ENCODE measurements around the gene NSRP1.

GRCh38 chr17:28598197-28598832 lies 510 bp downstream of the SPAG5 start:
- PRO-cap, result no peak
- RAMPAGE, long total RNA, 4 experiments, result no peak in any of the 4 experiments

GRCh38 chr17:28686477-28687294 lies 24.7 kb downstream of the SUPT6H start:
- PRO-cap, result no peak
- RAMPAGE, long total RNA, 4 experiments, result no peak in any of the 4 experiments

DNA sequence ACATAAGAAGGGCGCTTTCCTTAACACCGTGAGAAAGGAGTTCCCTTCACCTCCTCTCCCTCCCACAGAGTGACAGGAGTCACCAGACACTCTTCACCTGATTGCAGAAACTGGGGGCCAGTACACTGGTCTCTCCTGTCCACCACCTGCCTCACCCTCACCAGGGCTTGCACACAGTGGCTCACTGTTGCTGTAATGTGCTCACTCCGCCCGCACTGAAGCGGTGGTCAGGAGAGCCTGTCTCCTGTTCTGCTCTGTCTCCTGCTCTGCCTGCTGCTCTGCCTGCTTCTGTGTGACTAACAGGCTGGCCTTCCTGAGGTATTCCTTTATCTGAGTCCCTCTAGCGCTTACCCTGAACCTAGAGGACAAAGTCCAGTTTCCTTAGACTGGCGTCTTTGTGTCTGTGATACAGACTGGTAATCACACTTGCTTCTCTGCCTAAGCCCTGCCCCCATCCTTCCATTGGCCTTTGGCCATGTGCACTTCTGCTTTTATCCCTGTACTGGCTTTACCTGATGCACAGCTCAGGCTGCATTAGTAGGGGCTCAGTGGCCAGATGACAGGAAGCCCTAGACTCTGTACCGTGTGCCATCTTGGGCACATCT lies 13.4 kb downstream of the PROCA1 start:
- PRO-cap, result bidirectional peak, plus-strand start at position 534 of the sequence, minus-strand start at position 290 of the sequence
- RAMPAGE, long total RNA, 4 experiments, result no peak in any of the 4 experiments

DNA sequence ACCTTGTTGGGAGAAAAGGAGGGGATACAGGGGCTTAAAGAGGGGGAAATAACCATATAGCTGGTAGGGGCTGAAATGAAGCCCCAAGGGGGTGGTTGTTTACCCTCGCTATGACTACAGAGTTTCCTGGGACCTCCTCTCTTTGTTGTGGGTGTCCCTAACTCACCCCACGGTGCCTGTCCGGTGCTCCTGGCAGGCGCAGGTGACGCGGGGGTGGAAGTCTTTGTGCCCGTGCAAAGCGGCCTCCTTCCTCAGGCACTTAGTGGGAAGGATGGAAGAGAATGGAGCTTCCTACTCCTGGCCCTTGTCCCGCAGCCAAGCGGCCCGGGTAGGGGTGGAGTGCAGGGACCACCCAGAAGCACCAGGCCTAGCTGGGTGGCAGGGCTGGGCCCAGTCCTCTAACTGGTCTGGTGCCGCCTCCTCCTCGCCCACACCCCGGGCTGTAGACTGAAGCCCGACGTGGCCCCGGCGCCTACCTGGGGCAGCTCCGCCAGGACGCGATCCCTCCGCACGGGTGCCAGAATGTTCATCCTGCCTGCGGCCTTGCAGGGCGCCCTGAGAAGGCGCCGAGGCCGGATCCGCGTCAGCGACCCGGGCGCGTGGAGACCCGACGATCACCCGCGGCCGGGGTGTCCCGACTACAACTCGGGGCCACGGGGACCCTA lies 799 bp downstream of the RAB34 start:
- PRO-cap, result unidirectional peak, plus-strand start at position 548 of the sequence
- RAMPAGE, long total RNA, 4 experiments, result no peak in any of the 4 experiments

- PRO-cap, result no peak
- RAMPAGE, long total RNA, 4 experiments, result start-site peak on the minus strand in 1 of 4 experiments, at chr17:29099752-29099757 at its widest, 19 reads per replicate
Measured at GRCh38 chr17:29099505-29100112, 56.7 kb downstream of the PIPOX start.

- PRO-cap, result bidirectional peak, plus-strand start at chr17:29176869, minus-strand start at chr17:29176742; bidirectional peak, plus-strand start at chr17:29177133, minus-strand start at chr17:29177038
- RAMPAGE, long total RNA, 4 experiments, result start-site peak on the minus strand in 2 of 4 experiments, at chr17:29176723-29176791 at its widest, 33 to 37 reads per replicate
Measured at GRCh38 chr17:29176227-29177414, 3.6 kb downstream of the MYO18A start.

GRCh38 chr17:29179130-29179945 lies 860 bp downstream of the MYO18A start:
- PRO-cap, result bidirectional peak, plus-strand start at chr17:29179627, minus-strand start at chr17:29179313
- RAMPAGE, long total RNA, 4 experiments, result no peak in any of the 4 experiments

- PRO-cap, result no peak
- RAMPAGE, long total RNA, 4 experiments, result no peak in any of the 4 experiments
Measured at GRCh38 chr17:29279027-29279978, 14.6 kb downstream of the NUFIP2 start.

GRCh38 chr17:29286836-29288011 lies 6.7 kb downstream of the NUFIP2 start:
- PRO-cap, result no peak
- RAMPAGE, long total RNA, 4 experiments, result no peak in any of the 4 experiments

GRCh38 chr17:29495313-29495923 lies 71.4 kb downstream of the ABHD15 start:
- PRO-cap, result no peak
- RAMPAGE, long total RNA, 4 experiments, result start-site peak on the plus strand in 1 of 4 experiments, at chr17:29495563-29495664 at its widest, 28 reads per replicate

GRCh38 chr17:29563835-29564483 lies 2.9 kb downstream of the ABHD15 start:
- PRO-cap, result unidirectional peak, plus-strand start at chr17:29564084
- RAMPAGE, long total RNA, 4 experiments, result no peak in any of the 4 experiments

DNA sequence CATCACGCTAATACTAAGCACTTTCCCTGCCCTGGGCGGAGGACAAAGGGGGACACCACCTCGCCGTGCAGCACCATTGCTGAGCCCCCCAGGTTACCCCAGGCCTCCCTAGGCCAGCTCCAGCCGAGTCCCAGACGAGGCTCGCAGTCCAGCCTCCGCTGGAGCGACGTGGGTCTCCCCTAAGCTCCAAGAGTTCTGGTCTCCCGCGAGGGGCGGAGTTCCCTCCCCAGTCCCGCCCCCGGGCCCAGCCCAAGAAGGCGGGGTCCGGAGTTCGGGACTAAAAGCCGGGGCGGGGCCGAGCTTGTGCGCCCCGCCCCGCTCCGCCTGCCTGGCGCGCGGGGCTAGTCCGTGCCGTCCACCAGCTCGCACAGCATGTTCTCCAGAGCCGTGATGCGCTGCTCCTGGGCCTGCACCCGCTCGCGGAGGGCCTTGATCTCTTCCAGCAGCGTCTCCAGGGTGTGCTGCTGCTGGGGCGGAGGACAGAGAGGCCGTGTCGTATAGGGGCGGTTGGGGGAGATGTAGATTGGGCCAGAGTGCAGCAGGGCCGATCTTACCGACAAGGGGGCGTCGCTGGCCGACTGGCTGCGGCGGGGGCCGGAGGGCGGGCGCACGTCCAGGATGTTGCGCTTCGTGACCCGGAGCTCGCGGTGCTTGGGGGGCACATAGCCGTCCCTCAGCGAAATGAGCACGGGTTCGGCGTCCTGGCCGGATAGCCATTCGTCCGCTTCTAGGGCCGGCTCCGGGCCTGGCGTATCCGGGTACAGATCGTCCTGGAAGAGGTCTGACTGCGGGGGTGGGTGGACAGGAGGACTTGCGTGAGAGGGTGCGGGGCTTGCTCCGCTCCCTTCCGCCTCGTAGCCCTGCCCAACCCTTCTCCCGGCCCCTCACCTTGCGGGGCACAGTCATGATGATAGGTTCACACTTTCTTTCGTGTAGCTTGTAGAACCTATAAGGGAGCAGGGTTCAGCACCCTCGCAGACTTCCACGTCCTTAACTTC lies 7.0 kb downstream of the CORO6 start:
- PRO-cap, result bidirectional peak, plus-strand start at position 373 of the sequence, minus-strand start at position 168 of the sequence
- RAMPAGE, long total RNA, 4 experiments, result no peak in any of the 4 experiments

GRCh38 chr17:29617861-29618627 lies 4.7 kb downstream of the CORO6 start:
- PRO-cap, result unidirectional peak, minus-strand start at chr17:29618095
- RAMPAGE, long total RNA, 4 experiments, result no peak in any of the 4 experiments

DNA sequence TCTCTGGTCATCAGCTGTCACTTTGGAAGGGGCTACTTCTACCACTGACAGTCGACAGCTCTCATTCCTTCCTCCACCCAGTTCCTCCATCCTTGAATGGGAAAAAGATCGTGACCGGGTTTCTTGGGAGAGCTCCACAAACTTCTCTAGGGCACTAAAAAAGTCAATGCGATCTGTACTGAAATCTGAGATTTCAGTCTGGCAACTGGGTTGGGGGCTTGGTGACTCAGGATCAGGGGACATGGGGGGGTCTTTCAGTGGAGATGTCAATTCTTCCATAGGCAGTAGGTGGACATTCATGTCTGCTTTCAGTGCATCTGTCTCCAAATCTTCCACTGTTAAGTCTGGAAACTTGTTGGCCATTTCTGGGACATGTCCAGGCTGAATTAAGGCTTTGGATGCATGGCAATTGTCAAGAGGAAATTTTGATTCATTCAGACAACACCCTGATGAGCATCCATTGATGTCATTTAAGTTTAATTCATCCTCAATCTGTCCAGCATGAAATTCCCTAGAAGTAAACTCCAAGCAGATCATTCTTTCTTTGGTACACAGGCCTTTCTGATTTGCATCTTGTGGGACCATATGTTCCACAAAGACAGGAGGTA lies 13.4 kb upstream of the CORO6 start:
- PRO-cap, result no peak
- RAMPAGE, long total RNA, 4 experiments, result no peak in any of the 4 experiments

DNA sequence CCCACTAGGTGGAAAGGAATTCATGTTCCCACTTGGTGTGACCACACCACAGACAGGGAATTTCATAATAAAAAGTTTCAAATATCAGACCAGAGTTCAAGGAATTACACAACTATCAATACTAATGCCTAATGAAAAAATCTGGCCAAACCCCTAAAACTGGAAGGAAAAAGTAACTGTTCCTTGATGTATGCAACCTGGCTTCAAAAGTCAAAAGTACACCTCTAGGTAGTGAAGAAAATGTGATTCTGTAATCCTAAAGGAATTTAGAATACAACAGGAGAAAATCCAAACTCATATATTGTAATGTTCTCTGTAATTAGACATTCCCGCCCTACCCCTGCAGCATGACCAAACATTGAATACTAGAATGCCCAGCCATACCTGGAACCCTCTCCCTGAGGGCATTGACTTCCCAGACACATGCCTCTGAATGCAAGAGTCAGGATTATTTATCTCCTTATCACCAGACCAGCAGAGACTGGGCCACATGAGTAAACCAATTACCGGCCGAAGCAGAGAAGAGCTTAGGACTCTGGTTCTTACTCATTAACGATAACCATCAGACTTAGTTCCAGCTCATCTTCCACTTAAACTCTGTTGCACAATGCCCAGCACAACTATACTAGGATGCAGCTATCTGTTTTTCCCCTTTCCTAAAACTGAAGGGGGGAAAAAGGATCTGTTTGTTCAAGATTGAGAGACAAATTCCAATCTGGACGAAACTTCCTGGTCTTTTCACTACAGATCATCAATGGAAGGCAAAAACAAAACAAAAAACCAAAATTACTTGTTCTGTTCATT lies 88.1 kb upstream of the CORO6 start:
- PRO-cap, result no peak
- RAMPAGE, long total RNA, 4 experiments, result no peak in any of the 4 experiments

DNA sequence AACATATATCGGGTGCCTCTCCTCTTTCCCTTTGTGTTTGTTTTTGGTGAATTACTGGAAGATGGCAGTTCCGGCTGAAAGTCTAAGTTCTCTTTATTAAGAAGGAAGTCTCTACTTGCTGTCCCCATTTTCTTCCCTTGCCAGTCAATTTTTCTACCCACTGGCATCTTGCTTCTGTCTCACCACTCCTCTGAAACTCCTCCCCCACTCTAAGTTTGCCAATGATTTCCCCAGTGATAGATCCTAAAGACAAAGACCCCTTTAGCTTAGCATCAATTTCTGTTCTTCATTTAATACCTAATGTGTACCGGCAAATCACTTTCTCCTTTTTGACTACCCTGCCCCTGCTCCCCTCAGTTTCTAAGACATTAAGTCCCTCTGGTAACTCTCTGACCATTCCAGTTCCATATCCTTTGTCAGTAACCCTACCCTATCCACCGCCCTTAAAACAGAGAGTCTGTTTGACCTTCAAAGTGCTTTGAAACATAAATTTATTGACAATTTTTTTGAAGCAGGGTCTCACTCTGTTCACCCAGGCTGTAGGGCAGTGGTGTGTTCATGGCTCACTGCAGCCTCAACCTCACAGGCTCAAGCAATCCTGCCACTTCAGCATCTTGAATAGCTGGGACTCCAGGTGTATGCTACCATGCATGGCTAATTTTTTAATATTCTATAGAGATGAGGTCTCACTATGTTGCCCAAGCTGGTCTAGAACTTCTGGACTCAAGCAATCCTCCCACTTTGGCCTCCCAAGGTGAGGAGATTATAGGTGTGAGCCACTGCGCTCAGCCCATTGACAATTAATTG lies 94.1 kb upstream of the CORO6 start:
- PRO-cap, result no peak
- RAMPAGE, long total RNA, 4 experiments, result start-site peak on the minus strand in 1 of 4 experiments, centred at position 185 of the sequence, 5 reads per replicate

DNA sequence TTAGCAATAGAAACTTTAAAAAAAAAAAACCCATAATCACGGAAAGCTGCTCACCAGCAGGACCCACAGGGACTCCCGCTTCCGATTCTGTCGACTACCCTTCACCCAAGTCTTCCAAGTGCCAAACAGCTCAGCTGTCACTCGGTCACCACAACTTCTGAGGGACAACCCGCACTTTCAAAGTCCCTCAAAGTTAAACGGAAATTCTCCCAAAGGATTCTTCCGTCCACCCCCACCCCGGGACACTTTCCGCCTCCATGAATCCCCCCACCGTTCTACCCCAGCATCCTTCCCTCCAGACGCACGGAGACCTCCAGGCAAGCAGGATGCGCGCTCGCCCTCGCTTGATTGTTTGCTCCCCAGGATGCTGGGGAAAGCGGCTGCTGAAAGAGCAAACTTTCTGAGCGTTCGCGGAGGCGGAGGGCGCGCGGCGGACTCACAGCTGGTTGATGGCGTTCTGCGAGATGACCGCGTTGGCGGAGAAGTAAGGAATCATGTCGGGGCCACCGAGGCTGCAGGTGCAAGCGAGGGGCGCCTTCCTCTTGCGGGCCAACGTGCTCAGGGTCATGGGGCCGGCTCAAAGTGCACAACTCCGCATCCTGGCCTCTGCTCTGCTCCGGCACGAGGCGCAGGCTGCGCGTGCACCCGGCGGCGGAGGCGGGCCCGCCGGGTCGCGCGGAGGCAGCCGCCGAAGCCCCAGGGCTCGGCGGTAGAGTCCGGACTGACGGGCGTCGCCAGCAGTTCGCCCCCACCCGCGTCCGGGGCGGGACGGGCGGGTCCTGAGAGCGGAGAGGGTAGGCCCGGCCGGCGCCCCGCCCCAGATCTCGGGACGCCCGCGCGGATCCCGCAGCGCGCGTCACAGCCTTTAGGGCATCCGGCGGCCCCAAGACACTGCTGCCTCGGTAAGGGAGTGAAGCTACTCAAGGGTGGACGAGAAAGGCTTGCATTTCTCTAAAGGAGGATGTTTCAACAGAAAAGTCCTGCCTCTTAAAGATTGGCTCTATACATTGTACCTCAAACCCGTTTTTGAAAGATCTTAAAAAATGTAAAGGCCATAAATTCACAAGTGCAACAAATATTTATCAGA lies 138.3 kb upstream of the CORO6 start:
- PRO-cap, result unidirectional peak, plus-strand start at position 304 of the sequence; bidirectional peak, plus-strand start at position 891 of the sequence, minus-strand start at position 770 of the sequence
- RAMPAGE, long total RNA, 4 experiments, result start-site peak on the minus strand in 1 of 4 experiments, centred at position 646 of the sequence, 19 reads per replicate

DNA sequence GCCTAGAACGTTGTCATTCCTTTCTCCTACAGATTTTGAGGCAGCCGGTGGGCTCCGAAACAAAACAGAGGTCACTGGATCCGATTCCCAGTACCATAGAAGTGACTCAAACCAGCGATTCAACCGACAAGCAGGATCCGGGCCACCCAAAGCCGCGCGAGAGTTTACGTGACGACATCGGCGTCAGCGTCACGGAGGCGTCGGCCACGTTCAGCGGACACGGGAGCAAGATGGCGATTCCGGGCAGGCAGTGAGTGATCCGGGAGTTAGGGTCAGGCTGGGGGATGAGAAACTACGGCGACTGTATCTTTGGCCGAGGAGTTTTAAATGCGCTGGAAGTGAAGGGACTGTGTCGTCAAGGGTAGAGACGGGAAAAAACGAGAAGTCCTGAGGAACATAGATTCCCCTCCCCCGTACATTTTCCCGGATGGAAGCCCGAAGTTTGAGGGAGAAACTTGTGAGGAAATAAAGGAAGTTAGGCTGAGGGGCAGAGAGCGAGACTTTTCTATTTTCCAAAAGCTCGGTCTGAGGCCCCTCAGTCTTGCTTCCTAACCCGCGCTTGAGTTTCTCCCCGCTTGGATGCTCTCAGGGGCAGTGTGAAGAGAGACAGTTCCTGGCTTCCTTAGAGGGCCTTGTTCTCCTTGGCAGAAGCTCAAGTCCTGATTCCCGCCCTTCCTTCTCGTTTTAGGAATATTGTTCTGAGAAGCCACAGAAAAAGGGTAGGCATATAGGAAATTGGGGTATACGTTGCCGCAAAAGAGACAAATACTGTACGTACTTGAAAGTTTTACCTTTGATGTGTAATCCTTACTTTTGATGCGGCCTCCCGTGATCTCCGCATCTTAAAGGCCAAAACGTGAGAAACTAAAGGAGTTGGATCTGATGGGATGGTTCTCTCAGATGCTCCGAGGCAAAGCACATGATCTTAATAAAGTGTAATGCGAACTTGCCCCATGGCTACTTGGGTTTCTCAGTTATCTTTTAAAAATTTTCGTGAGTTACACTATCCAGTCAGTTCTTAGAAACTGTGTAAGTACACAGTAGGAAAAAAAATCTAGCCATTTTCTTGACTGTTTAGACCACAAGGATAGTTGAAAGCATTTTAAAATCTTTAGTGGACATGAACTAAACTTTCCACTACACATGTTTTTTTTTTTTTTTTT lies at the start of gene NSRP1:
NSRP1 (plus strand) TSS at position 203 of the 1,163 bp plus-strand sequence.
- PRO-cap, result bidirectional peak, plus-strand start at position 216 of the sequence, minus-strand start at position 103 of the sequence
- RAMPAGE, long total RNA, 4 experiments, result start-site peak on the plus strand in 4 of 4 experiments, centred at positions 207 to 211 of the sequence, 128 to 546 reads per replicate

DNA sequence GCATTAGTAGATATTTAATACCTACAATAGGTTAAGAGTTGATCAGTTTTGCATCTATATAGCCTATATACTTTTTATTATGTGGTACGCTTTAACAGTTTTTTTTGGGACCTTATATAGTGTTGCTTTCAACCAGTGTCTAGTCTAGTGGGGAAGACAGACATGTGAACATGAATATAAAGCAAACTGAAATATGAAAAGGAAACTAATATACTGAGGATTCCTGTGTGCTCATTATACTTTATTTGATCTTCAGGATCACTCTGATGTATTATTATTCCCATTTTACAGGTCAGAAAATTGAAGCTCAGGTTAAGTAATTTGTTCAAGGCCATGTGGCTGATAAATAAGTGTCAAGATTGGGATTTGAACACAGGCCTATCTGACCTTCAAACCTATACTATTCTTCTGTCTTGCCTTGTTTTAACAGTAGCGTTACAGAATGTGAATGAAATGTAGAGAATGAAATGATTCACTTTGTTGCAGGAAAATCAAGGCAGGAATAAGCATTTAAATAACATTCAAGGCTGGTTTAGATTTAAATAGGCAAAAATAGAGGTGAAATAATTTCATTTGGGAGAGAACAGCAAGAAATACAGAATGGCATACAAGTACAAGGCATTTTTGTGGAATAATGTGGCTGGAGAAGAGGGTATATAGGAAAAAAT lies 4.0 kb downstream of the NSRP1 start:
- PRO-cap, result no peak
- RAMPAGE, long total RNA, 4 experiments, result no peak in any of the 4 experiments

GRCh38 chr17:30233652-30234086 lies 1.8 kb downstream of the SLC6A4 start:
- PRO-cap, result no peak
- RAMPAGE, long total RNA, 4 experiments, result no peak in any of the 4 experiments

Data from Peyer's patch (tissue), 4 donors.